Fallopian tube (tissue), 1 donor: ENCODE data around the genes UBA1, CDK16, ZNF41 and ZNF182.

DNA sequence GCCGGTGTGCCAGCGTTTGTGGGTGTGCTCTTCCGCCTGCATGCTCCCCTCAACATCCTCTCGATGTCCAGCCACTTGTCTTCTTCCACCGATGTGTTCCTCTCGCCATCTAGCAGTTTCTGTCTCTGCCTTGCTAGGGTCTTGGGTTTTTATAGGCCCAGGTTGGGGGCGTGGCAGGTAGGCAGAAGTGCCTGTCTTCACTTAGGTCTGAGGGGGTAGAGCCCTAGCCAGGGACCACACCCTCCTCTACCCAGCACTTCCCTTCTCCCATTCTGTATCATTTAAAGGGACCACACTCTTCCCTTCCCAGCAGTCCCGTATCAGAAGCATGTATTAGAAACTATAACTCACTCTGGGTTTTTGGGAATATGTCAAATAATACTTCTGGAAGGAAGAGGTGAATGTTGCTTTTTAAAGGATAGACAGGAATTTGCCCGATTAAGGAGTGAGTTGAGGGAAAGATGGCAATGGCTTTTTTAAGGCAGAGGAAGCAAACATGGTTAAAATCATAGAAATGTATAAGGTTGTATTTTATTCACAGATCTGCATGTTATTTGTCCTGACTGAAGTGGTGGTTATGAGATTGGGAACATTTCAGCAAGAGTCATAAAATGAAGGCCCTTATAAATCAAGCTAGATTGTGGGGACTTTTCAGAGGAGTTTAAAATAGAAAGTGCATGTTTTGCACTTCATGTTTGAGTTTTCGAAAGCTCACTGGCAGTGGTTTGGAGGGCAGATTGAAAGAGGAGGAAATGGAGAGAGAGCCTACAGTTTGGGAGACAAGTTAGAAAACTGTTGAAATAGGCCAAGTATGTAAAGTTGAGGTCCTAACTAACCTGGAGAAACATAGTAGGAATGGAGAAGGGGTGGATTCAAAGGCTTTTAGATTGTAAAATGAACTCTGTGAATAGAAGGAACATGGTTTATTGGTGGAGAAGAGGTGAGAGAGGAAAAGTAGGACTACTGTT lies 124.7 kb downstream of the KDM6A start:
- PRO-cap, result no peak

DNA sequence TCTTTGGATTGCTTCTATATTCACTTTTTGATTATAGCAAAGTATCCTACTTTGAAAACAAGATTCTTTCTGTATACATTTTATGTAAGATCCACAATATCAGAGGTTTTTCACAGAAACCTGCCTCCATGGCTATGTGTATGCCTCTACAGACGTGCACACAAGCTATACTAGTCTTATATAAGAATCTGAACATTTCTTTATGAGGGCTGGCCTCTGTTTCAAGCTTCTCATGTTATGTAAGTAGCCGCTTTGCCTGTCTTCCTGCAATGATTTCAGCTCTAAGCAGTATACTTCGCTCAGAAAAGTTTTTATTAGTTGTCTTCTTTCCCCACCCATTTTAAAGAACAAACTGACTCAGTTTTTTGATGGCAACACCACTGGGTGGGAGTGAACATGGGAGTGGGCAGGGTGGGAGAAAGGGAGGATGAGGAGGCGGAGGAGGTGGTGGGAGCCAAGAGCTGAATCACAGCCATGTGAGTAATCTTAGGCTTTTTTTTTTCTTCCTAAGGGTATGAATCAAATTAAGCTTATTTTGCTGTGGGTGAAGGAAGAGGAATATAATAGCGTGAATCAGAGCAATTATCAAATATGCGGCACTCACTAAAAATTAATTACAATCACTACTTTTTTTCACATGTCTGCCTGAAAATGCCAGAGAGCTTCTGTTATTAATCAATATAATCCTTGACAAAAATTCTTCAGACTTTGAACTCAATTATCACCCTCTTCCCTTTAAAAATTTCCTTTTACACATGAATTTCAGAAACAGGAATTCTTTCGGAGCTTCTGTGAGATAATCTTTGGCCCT lies 574.3 kb upstream of the DIPK2B start:
- PRO-cap, result unidirectional peak, minus-strand start at position 283 of the sequence

DNA sequence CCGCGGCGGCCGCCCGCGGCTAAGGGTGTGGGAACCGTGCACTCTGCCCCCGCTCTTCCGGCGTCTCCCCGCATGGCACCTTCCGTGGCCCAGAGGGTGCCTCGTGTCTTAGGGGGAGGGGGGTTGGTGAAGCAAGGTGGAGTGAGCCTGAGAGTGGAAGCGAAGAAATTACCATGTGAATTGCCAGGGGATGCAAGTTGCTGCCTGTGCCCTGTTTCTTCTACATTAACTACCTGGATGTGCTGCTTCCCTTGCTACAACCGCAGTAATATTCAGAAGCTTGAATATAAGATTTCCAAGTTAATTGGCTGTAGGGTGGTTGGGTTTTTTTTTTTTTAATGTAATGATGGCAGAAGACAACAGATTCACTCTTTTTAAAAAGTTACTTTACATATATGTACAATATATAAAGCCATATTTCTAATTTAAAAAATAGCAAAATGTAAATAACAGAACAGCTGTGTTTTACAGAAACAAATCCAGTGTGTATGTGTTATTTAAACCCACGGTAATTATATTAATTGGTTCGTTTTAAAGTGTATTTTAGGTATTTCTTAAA lies 595.2 kb upstream of the KRBOX4 start:
- PRO-cap, result bidirectional peak, plus-strand start at position 111 of the sequence, minus-strand start at position 67 of the sequence

DNA sequence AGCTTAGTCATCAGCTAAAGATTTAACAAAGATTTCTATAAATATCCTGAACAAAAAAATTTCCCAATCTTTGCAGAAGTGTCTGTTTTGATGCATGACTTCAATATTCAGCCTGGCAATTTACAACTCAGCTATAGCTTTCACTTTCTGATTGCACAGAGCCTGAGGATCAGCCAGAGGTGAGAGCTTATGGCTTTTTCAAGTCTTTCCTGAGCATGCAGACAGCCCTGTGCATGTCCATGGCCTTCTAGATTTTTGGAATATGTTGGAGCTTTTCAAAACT lies 322.0 kb upstream of the KRBOX4 start:
- PRO-cap, result no peak

GRCh38 chrX:46325155-46325969 lies 121.7 kb upstream of the KRBOX4 start:
- PRO-cap, result unidirectional peak, plus-strand start at chrX:46325728

GRCh38 chrX:46633440-46633683 lies 59.8 kb downstream of the CHST7 start:
- PRO-cap, result no peak

- PRO-cap, result no peak
Measured at GRCh38 chrX:46913545-46914078, 1.4 kb downstream of the JADE3 start.

- PRO-cap, result no peak
Measured at GRCh38 chrX:46963092-46964027, 51.1 kb downstream of the JADE3 start.

GRCh38 chrX:47143906-47144066 lies 716 bp downstream of the NDUFB11 start:
- PRO-cap, result no peak

GRCh38 chrX:47146069-47146938 lies 1.3 kb downstream of the RBM10 start:
- PRO-cap, result unidirectional peak, minus-strand start at chrX:47146432

DNA sequence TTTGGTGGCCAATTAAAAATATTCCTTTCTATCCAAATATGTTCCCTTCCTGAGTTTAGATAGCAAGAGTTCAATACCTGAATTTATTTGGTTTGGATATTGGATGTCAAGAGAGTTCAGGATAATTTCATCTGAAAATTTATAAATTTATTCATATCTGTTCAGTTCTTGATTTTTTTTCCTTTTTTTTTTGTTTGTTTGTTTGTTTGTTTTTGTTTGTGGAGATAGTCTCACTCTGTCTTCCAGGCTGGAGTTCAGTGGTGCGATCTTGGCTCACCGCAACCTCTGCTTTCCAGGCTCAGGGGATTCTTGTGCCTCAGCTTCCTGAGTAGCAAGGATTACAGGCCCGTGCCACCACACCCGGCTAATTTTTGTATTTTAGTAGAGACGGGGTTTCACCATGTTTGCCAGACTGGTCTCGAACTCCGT lies 9.2 kb downstream of the RBM10 start:
- PRO-cap, result no peak

DNA sequence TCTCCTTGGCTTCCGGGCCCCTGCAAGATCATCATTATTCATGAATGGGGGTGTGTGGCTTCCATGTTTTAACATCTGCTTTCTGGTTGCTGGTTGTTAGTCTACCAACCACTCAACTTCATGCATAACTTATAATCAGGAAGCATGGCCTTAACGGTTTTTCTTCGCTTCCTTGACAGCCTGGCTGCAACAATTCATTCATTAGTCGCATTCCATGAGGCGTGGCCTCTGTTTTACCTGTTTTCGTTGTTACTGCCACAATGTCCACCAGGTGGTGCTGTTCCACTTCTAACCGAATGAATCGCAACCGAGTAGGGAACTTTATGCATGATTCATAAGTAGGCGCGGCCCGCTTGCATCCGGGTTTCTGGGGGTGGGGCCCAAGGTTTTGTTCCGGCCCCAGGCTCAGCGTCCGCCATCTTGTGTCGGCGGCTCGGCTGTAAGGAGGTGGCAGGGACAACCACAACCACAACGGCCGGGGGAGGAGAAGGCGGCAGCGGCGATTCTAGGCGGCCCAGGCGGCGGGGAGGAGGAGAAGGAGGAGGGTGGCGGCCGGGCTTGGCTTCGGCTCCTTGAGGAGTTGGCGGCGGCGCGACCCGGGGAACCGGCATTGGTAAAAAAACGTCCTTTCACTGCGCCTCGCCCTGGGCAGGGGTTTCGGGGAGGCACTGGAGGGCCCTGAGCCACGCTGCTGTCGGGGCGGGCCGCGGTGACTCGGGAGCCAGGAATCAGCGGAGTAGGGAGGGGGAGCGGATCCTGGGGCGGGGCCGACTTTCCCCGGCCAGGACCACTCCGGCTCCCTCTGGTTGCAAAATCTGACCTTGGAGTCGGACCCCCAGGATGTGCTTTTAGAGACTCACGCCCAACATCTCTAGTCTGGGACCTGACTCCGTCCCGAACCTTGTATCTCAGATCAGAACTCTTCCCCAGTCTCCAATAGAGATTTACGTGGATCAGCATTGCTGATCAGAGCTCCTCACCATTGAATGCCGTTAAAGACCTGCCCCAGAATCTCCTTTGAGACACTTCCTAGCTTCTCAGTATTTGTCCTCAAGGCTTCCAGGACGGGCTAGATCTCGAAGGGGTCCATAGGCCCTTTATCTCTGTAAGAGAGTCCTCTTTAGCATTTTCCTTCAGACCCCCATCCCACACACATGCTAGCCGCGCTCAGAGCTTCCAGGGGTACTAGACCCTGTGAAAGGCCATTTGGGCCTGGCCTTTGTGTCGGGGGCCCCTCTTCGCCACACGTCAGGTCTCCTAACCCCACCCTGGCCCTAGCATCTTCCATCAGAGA lies at the start of gene UBA1:
Gene UBA1 (plus strand): TSS at position 418 of the 1,294 bp plus-strand sequence.
- PRO-cap, result bidirectional peak, plus-strand start at position 418 of the sequence, minus-strand start at position 126 of the sequence; unidirectional peak, minus-strand start at position 1,002 of the sequence

GRCh38 chrX:47214156-47215201 lies 4.0 kb upstream of the CDK16 start:
- PRO-cap, result no peak

GRCh38 chrX:47218002-47218846 lies at the start of gene CDK16:
Gene CDK16, plus strand, starts transcription at chrX:47218681.
- PRO-cap, result bidirectional peak, plus-strand start at chrX:47218052, minus-strand start at chrX:47217788; bidirectional peak, plus-strand start at chrX:47218242, minus-strand start at chrX:47218105; bidirectional peak, plus-strand start at chrX:47218712, minus-strand start at chrX:47218647

GRCh38 chrX:47358452-47358903 lies 11.9 kb upstream of the ZNF157 start:
- PRO-cap, result no peak

DNA sequence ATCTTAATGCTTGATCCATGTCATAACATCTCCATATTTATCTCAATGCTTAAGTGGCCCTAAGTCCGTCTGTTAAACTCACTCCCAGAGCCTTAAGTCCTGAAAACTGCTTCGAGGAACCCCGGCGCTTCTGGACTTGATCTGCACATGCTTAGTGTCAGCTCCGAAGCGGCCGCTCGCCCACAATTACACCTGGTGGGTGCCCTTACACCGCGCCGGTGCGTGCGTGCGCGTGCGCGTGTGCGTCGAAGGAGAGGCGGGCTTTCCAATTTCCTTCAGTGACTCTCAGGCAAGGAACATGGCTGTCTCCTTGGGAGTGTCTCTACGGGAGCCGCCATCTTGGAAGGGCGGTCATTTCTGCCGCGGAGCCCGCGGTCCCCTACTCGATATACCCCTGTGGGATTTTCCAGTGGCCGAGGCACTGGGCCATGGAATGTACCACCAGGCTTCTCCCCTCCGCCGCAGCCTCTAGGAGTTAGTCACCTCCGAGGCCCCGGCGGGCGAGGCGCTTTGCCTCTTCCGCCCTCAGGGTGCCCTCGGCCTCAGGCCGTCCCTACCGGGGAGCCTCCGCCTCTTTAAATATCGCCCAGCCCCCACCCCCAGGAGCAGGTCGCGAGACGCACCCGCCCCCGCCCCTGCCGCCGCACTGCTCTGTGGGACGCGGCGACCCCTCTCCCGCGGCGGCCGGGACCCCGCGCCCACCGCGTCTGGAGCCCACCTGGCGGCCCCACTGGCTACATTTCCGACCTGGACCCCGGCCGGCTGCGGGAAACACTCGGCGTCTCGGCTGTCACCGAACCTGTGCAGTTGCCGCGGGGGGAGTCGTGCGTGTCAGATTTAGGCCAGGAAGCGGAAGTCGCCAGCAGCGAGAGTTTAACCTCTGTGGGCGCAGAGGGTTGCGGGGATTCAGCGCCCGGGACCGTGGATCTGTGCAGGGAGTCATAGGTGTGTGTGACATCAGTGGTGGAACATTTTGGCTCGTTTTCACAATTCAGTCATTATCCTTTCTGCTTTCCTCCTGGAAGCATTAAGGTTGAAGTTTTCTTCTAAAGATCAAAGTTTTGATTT lies at the start of gene ZNF41:
Gene ZNF41 (minus strand): TSS at position 846 of the 1,068 bp plus-strand sequence.
- PRO-cap, result bidirectional peak, plus-strand start at position 278 of the sequence, minus-strand start at position 220 of the sequence; bidirectional peak, plus-strand start at position 904 of the sequence, minus-strand start at position 803 of the sequence

GRCh38 chrX:47573308-47573651 lies 9.0 kb upstream of the TIMP1 start:
- PRO-cap, result bidirectional peak, plus-strand start at chrX:47573742, minus-strand start at chrX:47573469

DNA sequence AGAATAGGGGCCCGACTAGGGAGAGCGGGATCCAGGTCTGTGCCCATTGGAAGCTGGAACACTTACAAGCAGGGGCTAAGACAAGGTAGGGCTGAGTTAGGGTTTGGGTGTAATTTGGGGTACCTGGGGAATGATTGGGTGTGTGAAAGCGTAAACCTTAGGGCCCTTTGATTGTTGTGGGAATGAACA lies 840 bp upstream of the ELK1 start:
- PRO-cap, result no peak

DNA sequence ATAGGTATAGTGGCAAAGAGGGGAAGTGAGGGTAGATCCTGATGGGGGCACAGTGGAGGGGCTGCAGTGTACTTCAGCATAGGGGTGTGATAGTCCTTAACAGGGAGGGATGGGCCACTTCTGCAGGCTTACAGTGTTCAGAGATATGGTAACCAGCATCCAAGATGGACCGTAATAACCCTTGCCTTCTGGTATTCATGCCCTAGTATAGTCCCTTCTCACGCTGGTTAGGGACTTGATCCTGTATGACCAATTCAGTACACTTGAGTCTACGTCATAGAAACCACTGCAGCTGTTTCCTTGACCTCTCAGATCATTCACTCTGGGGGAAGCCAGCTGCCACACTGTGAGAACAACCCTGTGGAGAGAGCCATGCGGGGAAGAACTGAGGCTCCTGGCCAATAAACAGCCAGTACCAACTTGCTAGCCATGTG lies 87.6 kb upstream of the ZNF81 start:
- PRO-cap, result no peak

DNA sequence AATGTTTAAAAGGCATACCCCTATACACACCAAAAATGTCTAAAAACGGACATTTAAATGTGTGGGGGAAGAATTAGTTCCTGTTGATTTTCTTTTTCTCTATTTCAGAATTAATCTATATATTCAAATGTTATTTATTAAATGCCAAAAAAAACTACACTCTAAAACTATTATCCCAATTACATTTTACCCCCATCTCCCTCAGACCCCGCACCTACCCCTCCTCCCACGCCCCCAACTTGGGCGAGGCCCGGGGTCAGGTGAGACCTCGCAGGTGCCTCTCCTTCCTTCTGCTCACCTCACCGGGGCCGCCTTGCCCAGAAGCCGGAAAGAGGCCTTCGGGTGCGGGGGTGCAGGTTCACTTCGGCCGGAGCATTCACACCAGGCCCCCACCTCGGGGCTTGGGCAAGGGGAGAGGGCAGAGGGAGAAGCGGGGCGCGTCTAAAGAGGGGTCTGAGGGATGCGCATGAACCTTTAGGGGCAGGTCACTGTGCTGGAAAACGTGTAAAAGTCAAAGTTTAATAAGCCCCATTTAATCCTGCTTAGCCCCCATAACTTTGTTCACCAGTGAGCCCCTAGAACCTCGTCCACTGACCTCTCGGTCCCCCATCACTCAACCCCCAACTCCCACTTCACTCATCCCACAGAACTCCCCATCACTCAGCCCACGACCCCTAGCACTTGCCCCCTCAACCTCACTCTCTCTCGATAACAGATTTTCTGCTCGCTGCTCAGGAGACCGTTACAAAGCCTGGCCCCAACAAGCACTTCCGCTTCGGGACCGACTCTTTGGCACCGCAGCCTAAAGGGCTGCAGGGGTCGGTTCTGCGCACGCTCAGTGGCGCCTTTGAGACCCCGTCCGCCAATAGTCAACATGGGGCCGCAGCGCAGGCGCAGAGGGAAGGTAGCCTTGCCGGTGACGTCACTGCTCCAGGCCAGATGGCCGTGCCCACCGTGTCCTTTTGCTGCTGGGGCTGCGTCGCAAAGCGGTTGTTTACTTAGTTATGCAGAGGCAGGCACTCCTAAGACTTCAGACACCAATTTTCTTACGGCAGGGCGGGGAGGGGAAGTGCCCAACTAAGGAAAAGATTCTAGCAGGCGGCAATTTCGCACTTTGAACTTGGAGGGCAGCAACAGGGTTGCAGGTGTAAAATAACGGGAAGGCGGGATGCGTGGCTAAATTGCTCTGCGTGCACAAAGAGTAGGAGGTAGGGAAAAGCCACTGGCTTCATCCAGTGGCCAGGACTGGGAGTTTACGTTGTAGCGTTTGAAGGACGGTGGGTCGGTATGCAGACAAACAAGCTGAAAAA lies at the start of gene ZNF182:
Gene ZNF182 (minus strand): TSS at position 780 of the 1,310 bp plus-strand sequence.
- PRO-cap, result unidirectional peak, plus-strand start at position 320 of the sequence; bidirectional peak, plus-strand start at position 928 of the sequence, minus-strand start at position 777 of the sequence